Fibroblast of the aortic adventitia (primary cell): Measurements from ENCODE around the genes RAD50, C5orf15 and TCF7.

DNA sequence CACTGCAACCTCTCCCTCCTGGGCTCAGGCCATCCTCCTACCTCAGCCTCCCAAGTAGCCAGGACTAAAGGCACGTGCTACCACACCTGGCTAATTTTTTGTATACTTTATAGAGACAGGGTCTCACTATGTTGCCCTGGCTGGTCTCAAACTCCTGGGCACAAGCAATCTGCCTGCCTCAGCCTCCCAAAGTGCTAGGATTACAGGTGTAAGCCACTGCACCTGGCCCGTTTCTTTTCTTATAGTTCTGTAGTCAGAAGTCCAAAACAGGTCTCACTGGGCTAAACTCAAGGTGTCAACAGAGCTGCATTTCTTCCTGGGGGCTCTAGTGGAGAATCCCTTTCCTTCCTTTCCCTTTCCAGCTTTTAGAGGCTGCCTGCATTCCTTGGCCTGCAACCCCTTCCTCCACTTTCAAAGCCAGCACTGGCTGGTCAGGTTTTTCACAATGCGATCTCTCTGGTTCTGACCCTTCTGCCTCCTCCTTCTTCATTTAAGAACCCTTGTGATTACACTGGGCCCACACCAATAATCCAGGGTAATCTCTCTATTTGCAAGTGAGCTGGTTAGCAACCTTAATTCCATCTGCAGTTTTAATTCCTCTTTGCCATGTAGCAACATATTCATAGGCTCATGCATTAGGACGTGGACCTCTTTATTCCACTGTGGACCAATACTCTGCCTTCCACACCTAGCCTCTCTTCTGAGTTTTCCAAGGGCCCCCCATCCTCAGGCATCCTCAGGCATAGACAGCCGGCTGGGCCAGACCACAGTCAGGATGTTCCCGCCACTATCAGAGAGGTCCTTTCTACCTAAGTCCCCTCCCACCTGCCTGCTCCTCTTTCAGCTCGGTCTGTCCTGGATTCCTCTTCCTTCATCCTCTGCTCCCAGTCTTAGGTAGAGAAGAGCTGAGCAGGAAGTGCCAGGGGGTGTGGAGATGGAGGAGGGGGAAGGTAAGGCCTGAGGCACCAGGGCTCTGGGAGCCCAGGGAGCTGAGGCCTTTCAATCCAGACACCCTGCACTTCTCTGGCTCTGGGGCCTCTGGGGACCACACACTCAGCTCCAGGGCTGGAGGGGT, 16.1 kb downstream of the IRF1 start:
- CAGE, long polyA plus RNA, result no peak

DNA sequence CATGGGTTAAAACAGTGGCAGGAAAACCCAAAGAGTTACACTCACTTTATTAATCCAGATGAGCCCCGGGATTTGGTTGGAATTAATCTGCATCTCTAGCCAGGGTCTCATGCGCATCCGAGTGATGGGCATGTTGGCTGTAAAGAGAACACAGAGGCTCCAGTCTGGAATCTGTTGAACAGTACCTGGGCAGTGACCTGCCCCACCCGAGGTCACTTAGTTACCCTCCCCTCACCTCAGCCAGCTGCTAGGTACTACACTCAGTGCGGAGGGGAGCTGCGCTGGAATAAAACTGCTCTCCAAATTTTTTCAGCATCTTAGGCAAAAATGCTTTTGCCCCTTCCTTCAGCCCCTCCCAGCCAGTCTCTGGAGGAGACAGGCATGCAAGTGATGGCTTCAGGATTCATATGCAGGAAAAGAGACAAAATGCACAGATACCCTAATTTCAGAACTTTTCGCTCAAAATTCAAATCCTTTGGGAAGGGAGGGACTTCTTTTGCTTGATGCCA, 1.2 kb downstream of the IRF1 start:
- CAGE, long polyA plus RNA, result no peak

GRCh38 chr5:132491305-132491821, 790 bp upstream of the IRF1 start:
- CAGE, long polyA plus RNA, result no peak

DNA sequence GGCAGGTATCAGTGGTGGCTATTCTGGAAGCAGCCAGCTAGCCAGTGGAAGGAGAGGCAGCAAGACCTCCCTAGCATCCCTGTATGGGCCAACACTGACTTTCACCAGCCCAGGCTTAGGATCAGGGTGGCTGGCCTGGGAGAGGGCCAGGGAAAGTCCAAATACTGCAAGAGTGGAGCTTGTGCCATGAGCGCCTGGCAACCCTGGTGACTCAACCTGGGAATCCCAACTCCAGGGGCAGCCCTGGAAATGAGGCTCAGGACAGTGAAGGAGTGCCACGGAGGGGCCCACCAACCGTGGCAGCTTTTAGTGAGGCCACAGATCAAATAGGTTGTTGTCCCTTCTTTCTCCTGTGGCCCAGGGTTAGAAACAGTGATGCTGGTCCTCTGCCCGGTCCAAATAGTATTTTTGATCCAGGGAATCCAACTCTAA, 7.7 kb upstream of the IRF1 start:
- CAGE, long polyA plus RNA, result no peak

GRCh38 chr5:132556716-132557526, at the start of gene RAD50:
Gene RAD50 (plus strand): TSS chr5:132556977.
- CAGE, long polyA plus RNA, result no peak

GRCh38 chr5:132603756-132604298, 47.0 kb downstream of the RAD50 start:
- CAGE, long polyA plus RNA, result no peak

DNA sequence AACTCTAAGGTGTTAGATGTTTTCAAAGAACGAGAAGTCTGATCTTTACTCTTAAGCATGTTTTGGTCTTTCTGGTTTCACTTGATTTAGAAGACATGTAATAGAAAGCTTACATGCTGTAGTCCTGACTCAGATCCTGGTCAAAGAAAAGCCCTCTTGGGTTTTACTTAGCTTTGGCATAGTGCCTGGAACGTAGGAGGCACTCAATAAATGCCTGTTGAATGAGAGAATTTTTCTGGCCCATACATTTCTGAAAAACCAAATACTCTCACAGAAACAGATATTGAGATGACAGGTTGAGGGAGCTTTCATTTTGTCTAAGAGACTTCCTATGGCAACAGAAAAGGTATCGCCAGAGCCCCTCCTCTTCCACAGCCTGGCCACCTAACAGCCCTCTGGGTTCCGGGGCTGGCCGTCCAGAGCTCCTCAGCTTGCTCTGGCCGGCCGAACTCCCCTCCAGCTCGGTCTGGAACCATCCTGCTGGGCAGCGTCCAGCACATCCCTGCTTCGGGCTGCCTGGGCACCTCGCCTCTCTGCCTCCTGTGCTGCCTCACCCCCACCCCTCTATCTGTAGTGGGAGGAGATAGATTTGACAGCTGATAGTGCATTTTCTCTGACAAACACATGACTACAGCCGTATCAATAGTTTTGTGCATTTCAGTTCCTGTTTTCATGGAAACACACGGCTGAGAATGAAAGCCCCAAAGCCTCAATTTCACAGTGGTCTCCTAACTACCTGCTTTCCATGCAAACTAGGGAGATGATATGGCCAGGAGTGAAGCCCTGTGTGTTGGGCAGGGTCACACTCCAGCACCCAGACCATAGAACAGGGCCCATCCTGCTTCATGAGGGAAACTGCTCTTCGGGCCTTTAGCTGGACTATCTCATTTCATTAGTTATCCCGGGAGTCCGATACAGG, 1.1 kb downstream of the IL4 start:
- CAGE, long polyA plus RNA, result no peak

DNA sequence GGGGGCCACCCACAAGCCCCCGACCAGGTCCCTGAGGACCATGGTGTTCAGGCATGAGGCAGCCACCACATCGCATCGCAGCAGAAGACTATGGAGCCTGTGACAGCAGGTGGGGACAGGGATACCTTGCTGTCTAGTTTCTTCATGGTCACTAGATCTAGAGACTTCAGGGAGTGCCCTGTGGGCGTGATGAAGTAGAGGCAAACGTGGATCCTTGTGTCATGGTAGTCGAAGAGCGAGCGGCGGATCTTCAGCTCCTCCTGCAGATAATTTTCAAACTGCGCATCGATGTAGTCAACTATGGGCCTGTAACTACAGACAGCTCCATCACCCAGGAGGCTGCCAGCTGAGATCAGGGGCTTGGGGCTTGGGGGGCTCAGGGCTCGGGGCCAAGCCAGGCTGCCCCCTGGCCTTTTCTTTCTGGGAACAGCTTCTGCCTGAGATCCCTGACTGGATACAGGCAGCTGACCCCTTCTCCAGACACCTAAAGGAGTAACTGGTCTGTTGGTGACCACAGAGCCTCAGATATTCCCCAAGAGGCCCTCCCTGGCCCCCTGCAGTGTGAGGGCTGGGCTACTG, 13.4 kb downstream of the SEPTIN8 start:
- CAGE, long polyA plus RNA, result no peak

GRCh38 chr5:132824882-132826136, 5.1 kb downstream of the SHROOM1 start:
- CAGE, long polyA plus RNA, result no peak

- CAGE, long polyA plus RNA, result no peak
Observed at GRCh38 chr5:132877358-132878482, 4.3 kb downstream of the LEAP2 start.

- CAGE, long polyA plus RNA, result no peak
Observed at GRCh38 chr5:132955046-132955640, 8.3 kb downstream of the AFF4 start.

DNA sequence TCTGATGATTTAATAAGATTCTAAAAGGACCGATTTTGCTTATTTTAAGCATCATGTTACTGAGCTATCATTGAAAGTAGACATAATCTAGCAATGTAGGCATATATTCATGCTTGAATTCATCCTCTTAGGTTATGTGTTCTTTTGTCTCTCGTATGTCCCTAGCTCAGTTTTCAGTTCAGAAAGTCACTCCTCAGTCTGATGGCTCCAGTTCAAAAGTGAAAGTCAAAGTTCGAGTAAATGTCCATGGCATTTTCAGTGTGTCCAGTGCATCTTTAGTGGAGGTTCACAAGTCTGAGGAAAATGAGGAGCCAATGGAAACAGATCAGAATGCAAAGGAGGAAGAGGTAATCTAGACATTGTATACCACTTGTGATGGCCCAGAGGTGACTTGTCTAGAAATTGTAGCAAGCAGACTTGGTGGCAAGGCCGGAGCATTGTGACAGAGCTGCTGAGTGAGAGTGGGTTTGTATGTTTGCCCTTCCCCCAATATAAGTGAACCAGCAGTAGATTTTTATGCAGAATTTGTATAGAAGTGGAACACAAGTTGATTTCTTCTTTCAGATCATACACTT, 39.3 kb downstream of the HSPA4 start:
- CAGE, long polyA plus RNA, result no peak

DNA sequence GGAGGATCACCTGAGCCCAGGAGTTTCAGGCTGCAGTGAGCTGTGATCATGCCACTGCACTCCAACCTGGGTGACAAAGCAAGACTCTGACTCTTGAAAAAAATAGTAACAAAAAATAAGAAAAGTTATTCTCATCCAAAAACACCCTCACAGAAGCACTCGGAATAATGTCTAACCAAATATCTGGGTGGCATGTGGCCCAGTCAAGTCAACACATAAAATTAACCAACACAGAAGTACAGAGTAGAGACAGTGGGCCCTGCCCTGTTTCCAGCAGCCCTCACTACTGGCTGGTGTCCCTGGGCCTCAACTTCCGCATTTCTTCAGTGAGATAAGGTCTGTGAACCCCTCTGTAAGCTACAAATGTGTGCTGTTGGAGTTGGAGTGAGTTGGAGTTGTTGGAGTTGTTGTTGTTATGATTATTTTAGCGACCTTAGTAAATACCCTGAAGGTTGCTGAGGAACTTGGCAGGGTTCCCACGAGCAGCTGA, 30.4 kb downstream of the C5orf15 start:
- CAGE, long polyA plus RNA, result no peak

DNA sequence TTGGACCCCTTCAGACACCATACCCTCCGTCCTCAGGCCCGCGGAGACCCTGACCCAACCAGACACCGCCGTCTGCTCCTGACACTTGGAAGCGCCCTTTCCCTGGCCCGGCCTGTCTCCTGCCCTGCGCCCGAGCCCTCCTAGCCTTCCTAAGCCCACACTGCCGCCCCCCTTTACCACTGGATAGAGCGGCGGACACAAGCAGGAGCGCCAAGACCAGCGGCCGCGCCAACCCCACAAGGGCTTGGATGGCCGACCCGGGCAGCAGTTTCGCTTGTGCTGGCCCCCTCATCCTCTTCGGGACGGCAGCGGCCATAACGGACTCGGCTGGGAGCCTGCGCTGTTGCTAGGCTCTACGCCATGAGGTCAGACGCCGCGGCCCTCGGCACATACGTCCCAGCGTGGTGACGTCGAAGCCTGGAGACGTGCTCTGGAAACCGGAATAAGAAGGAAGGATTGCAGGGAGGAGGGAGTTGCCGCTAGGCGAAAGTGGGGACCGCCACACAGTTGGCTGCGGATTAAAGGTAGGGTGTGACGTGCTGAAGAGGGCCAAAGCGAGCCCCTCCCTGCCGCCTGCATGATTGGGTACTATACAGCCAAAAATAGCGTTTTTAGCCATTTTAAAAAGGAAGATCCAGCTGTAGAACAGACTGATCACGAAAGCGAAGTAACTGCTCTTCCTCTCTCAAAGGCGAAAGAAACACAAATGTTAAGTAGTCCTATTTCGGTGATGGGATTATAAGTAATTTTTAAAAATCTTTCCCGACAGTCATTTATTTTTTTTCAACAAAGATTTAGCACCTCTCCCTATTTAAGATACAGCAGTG, at the start of gene C5orf15:
TSS of gene C5orf15 (minus strand) at position 357 of the 827 bp plus-strand sequence.
- CAGE, long polyA plus RNA, result start-site peak on the minus strand centred at position 352 of the sequence, 35 bp wide, 364 and 101 reads in 2 replicates

DNA sequence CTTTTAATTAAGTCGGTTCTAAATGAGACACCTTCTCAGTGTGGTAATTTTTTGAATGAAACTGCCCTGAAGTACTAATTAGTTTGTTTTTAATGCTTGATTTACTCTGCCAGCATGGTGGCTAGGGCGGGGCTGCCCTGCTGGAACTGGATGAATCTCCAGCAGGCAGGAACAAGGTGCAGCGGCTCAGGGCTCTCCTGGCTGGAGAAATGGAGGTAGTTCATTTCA, 49.3 kb upstream of the VDAC1 start:
- CAGE, long polyA plus RNA, result no peak

DNA sequence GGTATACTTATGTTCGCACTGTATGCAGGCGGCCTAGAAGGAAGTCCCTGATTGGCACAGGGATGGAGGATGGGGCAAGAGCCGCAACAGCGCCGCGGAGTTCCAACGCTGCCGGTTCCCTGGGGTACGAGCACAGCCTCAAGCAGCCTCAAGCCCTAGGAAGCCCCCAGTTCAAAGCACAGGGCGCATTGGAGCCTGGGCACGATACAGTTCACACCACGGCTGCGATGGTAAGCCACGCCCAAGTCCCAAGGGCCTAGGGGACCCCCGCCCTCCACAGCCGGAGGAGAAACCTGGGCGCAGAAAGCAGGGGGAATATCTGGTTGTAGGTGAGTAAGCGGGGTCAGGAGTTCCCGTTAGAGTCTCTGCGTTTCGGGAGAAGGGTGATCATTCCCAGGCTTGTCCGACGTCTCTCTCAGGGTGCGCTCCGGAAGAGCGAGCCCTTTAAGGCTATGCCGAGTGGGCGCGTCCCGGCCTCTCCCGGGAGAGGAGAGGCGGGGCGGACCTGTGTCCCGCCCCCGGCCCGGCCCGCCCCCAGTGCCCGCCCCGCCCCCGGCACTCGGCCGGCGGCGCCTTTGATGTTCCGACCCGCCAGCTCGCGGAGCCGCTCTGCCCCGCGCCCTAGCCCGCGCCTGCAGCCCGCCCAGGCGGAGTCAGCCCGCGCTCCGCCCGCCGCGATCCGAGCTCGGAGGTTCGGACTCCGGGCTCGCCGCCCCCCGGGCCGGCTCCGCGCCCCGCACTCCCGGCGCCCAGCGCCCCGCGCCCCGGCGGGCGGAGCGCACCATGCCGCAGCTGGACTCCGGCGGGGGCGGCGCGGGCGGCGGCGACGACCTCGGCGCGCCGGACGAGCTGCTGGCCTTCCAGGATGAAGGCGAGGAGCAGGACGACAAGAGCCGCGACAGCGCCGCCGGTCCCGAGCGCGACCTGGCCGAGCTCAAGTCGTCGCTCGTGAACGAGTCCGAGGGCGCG, at the start of gene TCF7:
TSS of gene TCF7 (plus strand) at position 558 of the 969 bp plus-strand sequence.
- CAGE, long polyA plus RNA, result no peak

- CAGE, long polyA plus RNA, result no peak
Observed at GRCh38 chr5:134143696-134144550, 29.4 kb downstream of the TCF7 start.

- CAGE, long polyA plus RNA, result no peak
Observed at GRCh38 chr5:134146402-134147419, 30.0 kb downstream of the SKP1 start.

DNA sequence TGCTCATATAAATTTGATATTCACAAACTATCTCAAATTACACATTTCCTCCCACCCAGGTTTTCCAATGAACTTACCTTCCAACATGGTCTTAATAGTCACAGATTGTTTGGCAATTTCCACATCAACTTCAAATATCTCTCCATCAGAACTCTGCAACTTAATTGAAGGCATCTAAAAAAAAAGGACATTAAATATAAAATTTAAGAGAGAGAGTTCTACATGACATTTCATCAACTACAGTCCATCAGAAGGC, 3.0 kb downstream of the SKP1 start:
- CAGE, long polyA plus RNA, result no peak

- CAGE, long polyA plus RNA, result no peak
Observed at GRCh38 chr5:134189841-134190473, 13.2 kb upstream of the SKP1 start.